Umbilical cord (tissue), 2 donors: Measurements from ENCODE around the genes ZNF234, ZNF180, BCL3 and BCAM.

DNA sequence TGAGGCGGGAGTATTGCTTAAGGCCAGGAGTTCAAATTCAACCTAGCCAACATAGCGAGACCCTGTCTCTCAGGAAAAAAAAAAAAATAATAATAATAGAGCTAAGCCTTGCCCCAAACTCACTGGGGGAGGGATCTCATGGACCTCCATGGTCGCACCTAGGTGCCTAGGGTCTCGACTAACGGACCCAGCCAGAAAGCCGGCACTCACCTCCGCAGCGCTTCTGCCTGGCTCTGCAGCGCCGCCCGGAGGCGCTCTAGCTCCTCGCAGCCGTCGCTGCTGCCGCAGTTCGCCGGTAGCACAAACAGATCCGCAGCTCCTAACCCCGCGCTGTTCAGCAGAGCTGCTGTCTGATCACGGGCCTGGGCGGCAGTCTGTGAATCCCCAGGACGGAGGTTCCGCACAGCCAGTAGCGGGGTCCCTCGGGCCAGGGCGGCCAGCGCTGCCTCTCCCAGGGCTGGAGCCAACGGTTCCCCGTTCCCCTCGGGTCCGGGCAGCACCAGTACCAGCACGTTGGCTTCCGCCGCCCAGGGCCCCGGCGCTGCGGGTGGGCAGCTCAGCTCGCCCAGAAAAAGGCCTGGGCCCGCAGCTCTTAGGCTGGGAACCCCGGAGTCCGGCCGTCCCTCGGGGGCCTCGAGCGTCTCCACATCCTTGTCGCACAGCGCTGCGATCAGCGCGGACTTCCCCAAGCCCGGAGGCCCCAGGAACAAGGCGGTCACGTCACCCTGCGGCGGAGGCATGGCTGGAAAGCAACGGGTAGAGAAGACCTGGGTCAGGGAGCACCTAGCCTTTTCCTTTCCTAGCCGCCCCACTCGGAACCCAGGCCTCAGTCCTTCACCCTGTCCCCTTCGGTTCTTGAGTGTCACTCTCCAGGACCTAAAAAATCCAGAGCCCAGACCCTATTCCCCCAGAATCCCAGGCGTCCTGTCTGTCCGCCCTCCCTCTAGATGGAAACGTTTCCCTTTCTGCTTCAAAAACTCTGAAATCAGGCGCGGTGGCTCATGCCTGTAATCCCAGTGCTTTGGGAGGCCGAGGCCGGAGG is 1.0 kb downstream of the IRGQ start:
- RAMPAGE, long total RNA = no peak

- RAMPAGE, long total RNA = no peak
Observed at GRCh38 chr19:43624765-43625434, 5.5 kb upstream of the ZNF428 start.

GRCh38 chr19:43660261-43660876 is 9.6 kb downstream of the PLAUR start:
- RAMPAGE, long total RNA = no peak

DNA sequence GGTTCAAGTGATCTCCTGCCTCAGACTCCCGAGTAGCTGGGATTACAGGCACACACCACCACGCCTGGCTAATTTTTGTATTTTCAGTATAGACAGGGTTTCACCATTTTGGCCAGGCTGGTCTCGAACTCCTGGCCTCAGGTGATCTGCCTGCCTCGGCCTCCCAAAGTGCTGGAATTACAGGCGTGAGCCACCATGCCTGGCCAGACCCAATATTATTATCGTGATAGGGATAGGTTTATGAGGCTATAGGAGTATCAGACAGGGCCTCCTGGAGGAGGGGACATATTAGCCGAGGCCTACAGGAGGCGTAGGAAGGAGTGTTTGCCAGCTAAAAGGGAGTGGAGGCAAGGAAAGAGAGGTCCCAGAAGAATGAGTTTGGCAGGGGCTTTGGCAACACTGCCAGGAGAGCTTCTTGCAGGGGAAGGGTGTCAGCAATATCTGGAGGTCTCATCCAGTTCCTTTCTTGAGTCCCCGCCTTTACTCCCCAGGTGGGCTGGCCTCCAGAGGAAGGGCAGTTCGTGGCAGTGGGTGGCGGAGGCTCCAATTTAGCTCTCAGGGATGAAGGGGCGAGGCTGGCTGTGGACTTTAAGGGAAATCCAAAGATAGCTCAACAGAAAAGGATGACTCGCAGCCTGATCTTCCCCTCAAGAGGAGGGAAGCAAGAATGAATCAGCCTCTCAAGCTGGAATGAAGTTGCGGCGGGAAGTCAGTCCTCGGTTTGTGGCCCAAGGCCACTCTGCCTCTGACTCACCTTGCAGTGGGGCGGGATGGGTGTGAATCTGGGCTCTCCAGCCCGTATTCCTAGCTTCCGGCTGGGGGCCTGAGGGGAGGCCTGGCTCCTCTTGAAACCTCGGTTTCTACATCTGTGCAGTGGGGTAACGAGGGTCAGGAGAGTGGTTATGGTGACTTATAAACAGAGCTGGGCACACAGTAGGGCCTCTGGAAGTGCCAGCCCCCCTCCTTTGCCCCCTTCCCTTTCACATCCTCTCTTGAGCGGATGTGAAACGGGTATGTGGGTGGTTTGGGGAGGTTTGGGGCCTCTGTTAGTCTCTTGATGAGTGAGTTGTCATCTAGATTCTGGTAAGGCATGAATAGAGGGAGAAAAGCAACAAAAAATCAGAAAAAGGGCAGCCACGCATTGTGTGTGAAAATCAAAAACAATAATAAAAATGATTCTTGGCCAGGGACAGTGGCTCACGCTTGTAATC is 10.3 kb upstream of the SMG9 start:
- RAMPAGE, long total RNA = no peak

- RAMPAGE, long total RNA = no peak
Observed at GRCh38 chr19:43970327-43970850, 13.6 kb upstream of the ZNF155 start.

DNA sequence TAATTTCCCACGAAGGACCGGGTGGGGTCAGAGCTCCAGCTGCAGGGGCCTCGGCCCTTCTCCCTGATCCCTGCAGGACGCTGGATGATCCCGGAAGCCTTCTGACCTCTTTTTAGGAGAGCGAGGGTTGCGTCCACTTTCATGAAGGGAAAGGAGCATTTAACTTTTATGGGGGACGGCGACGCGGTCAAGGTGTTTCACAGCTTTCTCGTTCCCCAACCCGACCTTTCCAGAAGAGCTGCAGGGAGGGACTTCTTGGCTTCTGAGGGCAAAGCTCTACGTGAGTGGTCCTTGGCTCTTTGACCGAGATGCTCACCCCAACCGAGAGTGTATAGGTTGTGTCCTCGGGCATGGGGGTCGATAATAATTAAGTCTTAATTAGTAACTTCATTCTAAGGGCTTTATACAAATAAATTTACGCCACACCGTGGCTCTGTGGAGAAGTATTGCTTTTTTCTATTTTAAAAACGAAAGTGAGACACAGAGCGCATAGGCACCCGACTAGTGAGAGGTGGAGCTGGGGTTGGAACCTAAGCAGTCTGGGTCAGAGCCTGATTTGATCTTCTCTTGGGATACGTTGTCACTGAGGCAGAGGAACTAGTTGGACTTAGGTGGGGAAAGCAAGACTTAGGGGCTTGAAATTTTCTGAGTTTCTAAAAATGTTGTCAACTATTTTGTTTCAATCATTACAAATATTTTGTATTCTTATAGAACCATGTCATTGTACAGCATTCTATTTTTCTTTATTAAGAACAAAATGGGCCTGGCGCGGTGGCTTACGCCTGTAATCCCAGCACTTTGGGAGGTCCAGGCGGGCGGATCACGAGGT is 932 bp downstream of the ZNF224 start:
- RAMPAGE, long total RNA = no peak

GRCh38 chr19:44106572-44107106 is 6.6 kb upstream of the ZNF225 start:
- RAMPAGE, long total RNA = no peak

- RAMPAGE, long total RNA = no peak
Observed at GRCh38 chr19:44131958-44132761, 9.2 kb upstream of the ZNF234 start.

GRCh38 chr19:44140741-44141988 is at the start of gene ZNF234:
Gene ZNF234 (plus strand): TSS chr19:44141554.
- RAMPAGE, long total RNA = start-site peak on the plus strand at chr19:44141547-44141588, 45 and 34 reads in 2 replicates

DNA sequence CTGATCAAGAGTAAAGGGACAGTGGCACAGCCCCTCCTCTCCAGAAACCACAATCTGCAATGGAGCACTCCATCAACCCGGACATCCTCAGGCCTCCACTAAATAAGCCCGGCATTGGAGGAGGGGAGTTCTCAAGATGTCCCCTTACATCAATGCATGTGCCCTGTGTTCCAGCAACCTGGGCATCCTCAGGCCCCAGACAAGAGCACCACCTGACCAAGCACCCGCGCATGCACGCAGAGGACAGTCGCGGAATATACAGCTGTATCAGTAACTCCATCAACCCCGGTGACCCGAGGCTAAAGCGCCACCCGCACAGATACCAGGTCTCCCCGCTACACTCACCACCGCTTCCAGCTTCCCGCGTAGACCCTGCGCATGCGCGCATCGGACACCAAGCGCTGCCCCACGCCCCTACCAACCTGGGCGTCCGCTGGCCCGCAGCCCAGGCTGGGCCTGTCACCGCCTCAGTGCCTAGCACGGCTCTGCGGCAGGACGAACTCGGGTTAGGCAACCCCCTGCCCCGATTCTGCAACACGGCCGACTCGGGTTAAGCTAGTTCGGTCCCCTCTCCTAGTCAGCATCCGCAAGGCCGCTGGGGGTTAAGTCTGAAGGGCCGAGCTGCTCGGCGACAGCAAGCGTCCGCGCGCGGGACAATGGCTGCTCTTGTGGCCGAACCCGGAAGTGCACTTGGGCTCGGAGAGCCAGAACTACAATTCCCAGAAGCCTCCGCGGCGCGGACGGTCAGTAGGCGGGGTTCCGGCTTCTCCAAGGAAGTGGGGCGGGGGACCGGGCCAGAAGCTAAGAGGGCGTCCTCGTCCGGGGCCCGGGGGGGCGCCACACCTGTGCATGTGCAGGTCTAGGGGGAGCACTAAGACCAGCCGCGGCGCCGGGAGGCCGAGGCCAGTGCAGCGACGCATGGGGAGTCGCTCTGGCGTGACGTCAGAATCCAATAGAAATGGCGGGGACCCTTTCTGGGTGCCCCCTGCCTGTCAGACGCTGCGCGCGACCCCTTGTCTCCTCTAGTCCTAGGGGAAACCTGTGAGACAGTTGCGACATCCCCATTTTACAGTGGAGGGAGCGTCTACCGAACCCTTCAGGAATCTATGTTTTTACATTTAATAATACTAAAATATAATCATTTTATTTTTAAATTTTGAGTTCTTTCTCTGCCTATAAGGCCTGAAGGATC is at the start of gene ZNF180:
TSS of gene ZNF180 (minus strand) at position 670 of the 1,192 bp plus-strand sequence.
- RAMPAGE, long total RNA = no peak

DNA sequence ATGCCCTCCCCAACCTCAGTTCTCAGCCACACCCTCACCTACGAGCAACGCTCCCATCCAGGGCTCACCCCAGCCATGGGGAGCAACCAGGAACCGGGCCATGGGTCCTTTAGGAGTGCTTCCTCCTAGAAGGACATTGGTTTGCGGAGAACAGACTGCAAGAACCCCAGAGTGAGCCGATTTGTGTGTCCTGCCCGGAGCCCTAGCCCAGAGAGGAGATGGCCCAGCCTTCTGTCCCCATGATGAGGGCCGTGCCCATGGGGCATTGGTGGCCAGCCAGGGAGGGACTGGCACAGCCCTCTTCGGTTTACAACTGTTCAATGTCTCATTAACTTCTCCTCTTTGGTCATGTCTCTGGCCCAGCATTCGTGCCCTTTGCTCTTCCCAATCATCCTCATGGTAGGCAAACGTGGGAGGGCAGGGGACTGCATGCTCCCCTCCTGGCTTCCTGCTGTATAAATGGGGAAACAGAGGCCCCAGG is 32.9 kb upstream of the IGSF23 start:
- RAMPAGE, long total RNA = no peak

DNA sequence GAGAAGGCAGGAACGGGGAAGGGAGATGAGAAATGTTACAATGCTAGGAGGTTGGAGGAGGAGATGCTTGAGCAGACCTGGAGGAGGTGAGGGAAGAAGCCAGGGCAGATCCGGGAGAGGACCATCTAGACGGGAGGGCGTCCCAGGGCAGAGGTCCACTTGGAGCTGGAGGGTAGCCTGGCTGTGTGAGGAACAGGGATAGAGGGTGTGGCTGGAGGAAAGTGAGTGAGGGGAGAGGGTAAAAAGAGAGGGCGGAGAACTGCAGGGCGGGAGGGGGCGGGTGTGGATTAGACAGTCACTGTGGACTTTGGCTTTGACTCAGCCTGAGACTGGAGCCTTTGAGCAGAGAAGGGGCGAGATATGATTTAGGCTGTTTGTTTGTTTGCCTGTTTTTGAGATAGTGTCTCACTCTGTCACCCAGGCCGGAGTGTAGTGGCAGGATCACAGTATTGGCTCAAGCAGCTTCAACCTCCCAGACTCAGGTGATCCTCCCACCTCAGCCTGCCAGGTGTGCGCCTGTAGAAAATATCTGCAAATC is 16.6 kb upstream of the IGSF23 start:
- RAMPAGE, long total RNA = no peak

GRCh38 chr19:44601996-44602563 is 11.3 kb upstream of the IGSF23 start:
- RAMPAGE, long total RNA = no peak

GRCh38 chr19:44644183-44644731 is 547 bp downstream of the PVR start:
- RAMPAGE, long total RNA = no peak

DNA sequence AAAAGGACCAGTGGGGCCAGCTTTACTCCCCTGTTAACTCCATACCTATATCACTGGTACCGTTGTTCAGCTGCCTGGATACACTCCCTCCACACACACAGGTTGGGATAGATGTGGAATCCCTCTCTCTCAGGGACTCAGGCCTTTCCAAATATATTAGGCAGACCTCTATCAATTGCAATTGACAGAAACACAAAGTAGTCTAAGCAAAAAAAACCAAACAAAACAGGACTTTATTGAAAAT is 13.3 kb upstream of the CEACAM19 start:
- RAMPAGE, long total RNA = no peak

DNA sequence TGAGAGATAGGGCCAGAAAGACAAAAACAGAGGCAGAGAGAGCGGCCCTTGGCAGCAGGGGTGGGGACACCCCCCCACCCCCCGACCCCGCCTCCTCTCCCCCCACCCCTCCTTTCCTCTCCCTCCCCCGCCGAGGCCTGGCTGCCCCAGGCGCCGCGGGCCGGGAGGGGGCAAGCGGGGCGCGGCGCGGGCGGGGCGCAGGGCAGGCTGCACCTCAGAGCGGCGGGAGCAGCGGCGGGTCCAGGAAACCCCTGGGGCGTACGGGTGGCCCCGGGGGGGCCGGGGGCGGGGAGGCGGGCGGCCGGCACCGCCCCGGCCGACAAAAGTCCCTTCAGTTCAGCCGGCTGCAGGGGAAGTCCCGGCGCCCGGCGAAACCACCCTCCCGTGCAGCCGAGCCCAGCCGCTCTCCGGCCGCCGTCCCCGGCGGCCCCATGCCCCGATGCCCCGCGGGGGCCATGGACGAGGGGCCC is at the start of gene BCL3:
TSS of gene BCL3 (plus strand) at position 349 of the 470 bp plus-strand sequence.
- RAMPAGE, long total RNA = no peak

DNA sequence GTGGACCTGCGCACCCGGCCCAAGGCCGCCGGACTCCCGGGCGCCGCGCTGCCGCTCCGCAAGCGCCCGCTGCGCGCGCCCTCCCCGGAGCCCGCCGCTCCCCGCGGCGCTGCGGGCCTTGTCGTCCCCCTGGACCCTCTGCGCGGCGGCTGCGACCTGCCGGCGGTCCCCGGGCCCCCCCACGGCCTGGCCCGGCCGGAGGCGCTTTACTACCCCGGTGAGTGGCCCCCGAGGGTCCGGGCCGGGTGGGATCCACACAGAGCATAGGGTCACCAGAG is 261 bp downstream of the BCL3 start:
- RAMPAGE, long total RNA = no peak

GRCh38 chr19:44756166-44756442 is 7.6 kb downstream of the BCL3 start:
- RAMPAGE, long total RNA = no peak

DNA sequence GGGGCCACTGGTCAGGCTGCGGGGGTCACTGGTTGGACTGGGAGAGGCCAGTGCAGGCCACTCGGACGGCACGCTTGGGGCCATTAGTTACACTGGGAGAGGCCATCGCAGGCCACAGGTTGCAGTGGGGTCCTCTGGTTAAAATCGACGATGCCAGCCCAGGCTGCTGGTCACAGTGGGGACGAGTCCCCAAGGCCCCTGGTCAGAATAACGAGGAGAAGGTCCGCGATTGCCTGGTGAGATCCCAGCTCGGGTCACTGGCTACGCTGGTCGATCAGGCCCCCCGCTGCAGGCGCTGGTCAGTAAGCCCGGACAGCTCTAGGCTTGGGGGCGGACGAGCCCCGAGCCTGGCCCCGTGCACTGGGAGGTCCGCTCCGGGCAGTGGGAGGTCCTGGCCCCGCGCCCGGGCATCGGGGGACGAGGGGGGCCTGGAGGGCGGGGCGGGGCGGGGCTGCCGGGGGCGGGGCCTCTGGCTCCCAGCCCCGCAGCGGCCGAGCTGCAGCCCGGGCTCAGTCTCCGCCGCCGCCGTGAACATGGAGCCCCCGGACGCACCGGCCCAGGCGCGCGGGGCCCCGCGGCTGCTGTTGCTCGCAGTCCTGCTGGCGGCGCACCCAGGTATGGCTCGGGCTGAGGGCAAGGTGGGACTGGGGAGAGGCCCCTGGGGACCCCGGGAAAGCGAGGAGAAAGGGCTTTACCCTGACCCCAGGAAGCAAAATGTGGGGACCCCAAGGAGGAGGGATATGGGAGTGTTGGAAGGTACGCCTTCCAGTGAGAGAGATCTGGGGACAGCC is at the start of gene BCAM:
TSS of gene BCAM (plus strand) at position 512 of the 791 bp plus-strand sequence.
- RAMPAGE, long total RNA = no peak

DNA sequence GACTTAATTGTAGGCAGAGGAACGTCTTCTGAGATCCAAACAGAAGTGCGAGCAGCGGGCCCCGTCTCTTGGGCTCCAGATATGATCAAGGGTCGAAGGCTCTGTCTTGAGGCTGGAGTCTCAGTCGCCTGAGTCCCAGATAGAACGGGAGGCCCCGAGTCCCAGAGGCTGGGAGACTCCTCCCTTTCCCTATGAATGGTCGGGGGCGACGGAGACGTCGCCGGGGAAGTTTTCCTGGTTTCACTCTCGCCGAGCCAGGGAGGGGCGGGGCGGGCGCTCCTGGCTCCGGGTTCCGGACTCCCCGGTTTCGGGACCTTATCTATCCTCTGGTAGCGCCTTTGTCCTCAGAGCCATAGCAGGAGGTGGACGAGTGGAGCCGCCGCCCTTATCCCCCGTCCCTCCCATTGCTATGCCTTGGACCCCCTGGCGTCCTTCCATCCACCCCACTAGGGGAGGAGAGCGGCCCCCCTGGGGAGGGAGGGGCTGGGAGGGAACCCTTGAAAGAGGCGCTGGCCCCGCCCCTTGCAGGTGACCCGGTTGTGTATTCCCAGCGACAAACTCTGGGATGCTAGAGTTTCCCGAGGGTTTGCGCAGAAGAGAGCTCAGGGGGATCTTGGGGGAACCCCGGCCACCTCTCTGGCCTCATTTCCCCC is 1.5 kb downstream of the NECTIN2 start:
- RAMPAGE, long total RNA = no peak